Subcutaneous preadipocyte (primary cell): ENCODE measurements around the gene FGR.

- CAGE, long polyA plus RNA, result no peak
Measured at GRCh38 chr1:26937843-26938685, 16.5 kb downstream of the NUDC start.

GRCh38 chr1:27012277-27012658 is 382 bp downstream of the TENT5B start:
- CAGE, long polyA plus RNA, result no peak

DNA sequence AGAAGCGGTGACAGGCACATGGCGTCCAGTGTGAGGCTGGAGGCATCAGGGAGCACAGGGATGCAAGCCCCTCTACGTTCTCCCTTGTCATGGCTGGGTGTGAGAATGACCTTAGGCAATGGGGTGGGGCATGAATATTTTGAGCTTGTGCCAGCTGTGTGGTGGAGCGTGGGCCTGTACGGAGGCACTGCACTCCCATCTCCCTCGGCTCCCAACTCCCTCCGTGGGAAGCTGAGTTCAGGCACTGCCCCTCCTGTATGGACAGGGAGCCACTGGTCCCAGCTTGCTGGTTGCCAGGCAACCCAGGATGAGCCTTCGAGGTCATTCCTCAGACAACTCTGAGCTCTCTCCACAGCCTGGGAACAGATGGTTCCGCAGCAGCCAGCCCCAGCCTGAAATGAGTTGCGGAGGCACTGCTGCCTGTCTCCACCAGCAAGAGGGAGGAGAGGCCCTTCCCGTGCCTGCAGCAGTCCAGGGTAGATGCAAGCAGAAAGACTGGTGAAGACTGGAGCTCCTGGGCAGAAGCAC is 58.3 kb upstream of the TENT5B start:
- CAGE, long polyA plus RNA, result no peak

DNA sequence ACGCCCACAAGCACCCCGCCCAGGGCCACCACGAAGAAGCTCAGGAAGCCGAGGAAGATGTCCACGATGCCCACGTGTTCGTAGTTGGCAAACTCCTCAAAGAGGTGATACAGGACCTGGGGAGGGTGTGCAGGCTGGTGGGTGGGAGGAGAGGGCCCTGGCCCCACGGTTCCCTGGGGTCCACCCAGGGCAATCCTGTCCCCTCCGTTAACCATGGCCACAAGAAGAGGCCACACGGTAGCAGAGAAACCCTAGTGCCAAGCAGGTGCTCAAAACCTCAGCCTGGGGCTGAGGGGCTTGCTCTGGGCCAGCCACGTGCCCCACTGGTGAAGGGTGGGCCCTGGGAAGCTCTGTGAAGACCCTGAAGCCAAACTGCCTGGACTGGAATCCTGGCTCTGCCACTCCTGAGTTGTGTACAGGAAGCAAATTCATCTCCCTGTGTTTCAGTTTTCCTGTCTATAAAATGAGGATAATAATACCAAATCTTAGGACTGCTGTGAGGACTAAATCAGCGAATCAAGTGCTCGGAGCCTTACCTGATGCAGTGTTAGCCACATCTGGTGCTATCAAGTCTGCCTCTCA is 45.2 kb downstream of the SLC9A1 start:
- CAGE, long polyA plus RNA, result no peak

GRCh38 chr1:27136894-27137821 is 17.8 kb downstream of the SLC9A1 start:
- CAGE, long polyA plus RNA, result no peak

DNA sequence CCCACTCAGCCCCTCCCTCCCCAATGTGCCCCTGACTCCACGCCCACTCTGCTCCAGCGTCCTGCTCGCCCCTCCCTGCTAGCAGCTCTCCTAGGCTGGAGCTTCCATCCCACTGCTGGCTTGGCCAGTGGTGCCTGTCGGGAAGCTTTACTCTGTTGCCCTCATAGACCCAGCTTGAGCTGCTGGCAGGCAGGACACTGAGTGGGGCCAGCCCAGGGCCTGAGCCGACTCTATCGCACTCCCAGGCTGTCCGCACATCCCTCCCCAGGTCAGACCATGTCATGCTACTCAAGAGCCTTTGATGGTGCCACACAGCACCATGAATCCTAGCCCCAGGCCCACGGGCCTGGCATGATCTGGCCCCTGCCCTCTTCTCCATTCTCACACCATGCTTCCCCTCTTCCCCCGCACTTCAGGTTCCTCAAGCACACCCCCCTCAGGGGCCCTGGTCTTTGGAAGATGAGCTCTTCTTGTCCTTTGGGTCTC is 17.1 kb downstream of the SLC9A1 start:
- CAGE, long polyA plus RNA, result no peak

DNA sequence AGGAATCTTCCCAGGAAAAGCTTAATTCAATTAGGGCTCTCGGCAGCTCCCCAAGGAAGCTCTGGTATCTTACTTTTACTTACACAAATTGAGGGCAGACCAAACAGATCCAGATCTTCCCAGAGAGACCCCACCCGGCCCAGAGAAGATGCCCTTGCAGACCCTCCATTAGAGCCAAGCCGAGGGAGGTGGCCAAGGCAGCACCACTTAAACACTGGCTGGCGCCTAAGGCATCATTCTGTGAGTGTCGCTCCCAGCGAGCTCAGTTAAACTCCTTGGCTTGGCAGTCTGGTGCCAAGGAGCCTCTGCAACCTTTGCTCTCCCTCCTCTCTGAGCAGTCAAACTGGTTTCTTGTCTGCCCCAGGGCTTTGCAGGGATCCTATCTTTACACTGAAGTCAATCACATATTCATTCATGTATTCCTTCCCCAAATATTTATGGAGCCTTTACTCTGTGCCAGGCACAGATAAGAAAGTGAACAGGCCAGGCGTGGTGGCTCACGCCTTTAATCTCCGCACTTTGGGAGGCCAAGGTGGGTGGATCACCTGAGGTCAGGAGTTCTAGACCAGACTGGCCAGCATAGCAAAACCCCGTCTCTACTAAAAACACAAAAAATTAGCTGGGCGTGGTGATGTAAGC is 10.6 kb downstream of the SLC9A1 start:
- CAGE, long polyA plus RNA, result no peak

DNA sequence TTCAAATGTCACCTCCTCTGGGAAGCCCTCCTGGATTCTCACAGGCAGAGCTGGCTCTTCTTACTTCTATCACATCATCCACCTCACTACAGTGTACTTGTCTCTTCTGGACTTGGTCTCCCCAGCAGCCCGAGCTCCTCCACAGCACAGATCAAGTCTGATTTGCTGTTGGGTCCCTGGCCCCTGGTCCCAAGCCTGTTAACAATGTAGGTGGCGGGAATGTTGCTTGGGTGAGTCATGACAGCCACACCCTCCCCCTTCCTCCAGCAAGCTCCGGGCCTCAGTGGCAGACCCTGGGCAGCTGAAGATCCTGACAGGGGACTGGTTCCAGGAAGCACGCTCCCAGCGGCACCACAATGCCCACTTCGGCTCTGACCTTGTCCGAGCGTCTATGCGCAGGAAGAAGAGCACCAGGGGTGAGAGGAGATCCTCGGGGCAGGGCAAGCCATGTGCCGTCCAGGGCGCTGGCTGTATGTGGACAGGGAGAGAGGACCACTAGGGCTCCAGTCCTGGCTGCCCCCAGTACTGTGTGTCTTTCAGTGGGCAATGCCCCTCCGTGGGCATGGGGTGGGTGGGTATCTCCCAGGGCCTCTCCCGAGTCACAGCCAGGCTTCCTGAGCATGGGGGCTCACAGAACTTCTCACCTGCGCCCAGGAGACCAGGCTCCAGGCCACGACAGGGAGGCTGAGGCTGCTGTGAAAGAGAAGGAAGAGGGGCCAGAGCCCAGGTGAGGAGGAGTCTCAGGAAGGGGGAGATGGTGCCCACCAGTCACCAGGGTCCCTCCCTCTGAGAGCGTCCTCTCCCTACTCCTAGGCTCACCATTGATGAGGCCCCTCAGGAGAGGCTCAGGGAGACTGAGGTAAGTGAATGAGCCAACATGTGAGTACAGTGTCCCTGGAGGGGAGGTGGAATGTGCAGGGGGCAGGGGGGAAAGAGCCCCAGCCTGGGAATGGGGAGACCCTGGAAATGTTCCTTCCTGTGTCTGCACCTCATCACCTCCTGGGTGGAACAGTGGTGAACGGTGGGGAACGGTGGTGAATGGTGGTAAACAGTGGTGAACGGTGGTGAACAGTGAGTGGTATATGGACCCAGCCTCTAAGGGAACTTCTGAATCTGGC is 5.7 kb downstream of the SYTL1 start:
- CAGE, long polyA plus RNA, result no peak

GRCh38 chr1:27358353-27358968 is 8.3 kb downstream of the MAP3K6 start:
- CAGE, long polyA plus RNA, result no peak

GRCh38 chr1:27391144-27391962 is 1.1 kb upstream of the GPR3 start:
- CAGE, long polyA plus RNA, result no peak

GRCh38 chr1:27448986-27449407 is 41.0 kb downstream of the WASF2 start:
- CAGE, long polyA plus RNA, result no peak

DNA sequence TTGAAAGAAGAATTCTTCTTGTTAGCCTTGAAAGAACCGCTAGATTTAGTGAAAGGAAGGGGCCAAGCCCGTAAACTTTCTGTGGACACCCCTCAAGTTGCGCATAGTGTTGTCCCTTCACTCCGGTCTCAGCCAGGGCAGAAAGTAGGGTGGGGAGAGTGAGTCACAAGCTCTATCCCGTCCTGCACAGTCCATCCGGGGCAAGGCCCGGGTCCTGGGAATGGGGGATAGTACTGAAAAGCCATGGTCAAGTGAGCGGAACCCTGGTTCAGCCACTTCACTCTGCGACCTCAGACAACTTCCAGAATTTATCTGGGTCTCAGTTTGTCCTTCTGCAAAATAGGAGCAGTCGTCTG is 461 bp upstream of the WASF2 start:
- CAGE, long polyA plus RNA, result no peak

GRCh38 chr1:27532184-27532427 is 42.1 kb upstream of the WASF2 start:
- CAGE, long polyA plus RNA, result no peak

DNA sequence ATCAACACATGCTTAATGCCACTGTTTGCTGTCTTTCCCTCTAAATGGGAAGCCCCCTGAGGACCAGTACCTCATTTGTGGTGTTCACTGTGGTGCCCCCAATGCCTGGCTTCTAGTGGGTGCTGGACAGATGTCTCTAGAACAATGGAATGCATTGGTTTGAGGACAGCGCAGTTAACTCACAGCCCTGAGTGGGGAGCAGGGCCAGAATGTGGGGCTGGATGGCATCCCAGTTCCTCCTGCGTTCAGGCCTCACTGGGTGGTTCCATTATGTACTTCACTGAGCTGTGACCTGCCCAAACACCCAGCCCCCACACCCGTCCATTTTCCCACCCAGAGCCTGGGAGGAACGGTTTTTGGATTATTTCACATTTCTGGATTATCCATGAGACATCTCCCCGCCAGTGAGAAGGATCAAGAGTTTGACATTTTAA is 55.2 kb upstream of the WASF2 start:
- CAGE, long polyA plus RNA, result no peak

DNA sequence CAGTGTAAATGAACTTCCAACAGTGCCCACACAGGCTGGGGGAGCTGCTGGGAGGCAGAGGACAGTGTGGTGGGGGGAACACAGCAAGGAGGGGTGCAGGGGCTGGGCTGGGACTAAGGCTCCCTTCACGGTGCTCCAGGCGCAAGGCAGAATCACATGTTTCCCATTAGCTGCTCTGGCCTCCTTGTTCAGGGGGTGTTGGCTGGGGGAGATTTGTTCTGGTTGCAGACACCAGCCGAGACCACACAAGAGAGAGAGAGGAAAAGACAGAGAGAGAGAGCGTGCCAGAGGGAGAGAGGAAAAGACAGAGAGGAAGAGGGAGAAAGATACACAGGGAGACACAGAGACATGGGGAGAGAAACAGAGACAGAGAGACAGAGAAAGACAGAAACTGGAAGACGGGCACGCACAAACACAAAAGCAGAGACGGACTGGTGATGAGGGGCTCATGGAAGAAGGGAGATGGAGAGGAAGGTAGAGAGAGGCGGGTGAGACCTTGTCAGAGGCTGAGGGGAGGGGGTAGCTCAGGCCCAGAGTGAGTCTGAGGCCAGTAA is 42.4 kb downstream of the AHDC1 start:
- CAGE, long polyA plus RNA, result no peak

DNA sequence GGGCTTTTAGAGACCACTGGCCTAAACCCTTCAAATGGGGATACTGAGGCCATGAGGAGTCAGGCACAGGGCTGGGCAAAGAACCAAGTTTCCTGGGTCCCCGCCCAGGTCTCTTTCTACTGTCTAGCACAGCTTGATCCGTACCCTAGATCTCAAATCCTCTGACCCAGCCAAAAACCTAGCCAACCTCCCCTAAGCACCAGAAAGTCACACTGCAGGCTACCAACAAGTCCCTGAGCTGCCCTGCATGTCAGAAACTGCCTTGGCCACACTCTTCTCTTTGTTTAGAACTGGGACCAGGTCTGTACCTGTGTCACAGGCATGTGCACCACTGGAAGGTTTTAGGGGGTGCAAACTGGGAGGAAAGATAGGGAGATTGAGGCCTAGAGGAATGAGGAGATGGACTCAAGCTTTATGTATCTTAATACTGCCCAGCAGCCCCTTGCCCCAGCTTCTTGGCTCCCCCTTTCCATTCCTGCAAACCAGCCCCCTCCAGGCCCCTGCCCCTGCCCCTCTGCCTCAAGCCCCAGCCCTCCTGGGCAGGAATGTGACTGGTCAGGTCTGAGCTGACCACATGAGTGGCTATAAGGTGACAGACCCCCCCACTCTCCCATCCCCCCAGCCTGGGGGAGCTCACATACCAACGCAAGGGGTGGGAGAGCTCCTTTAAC is 33.4 kb downstream of the AHDC1 start:
- CAGE, long polyA plus RNA, result no peak

DNA sequence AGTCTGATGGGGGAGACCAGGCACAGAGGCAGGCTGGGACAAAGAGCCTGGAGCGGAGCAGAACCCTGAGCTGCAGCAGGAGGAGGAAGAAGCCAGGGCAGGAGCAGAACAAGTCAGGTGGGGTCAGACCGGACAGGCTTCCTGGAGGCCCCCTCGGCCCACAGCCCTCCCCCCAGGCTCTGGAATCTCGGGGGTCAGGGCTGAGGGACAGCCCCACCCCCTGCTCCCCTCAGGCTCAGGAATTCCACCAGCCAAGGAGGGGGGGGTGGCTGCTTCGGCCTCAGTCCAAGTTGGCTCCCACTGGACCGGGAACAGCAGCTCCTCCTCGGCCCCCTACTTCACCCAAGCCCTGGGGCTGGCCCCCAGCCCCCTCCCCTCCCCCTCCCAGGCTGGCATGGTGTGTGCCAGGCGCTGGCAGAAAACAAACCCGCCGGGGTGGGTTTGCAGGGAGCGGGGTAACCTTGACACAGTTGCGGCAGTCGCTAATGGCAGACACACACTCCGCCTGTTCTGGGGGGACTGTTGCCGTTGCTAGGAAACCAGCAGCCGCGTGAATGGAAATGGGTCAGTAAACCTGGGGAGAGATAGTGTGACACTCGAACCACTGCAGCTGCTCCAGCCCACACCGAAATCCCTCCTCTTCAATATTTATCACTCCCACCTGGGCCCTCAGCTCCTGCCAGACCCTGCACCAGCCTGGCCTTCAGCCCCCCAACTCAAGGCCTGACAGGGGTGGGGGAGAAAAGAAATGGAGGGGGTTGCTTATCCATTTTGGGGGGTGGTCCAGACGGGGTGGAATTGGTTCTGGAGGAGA is 32.4 kb downstream of the AHDC1 start:
- CAGE, long polyA plus RNA, result no peak

DNA sequence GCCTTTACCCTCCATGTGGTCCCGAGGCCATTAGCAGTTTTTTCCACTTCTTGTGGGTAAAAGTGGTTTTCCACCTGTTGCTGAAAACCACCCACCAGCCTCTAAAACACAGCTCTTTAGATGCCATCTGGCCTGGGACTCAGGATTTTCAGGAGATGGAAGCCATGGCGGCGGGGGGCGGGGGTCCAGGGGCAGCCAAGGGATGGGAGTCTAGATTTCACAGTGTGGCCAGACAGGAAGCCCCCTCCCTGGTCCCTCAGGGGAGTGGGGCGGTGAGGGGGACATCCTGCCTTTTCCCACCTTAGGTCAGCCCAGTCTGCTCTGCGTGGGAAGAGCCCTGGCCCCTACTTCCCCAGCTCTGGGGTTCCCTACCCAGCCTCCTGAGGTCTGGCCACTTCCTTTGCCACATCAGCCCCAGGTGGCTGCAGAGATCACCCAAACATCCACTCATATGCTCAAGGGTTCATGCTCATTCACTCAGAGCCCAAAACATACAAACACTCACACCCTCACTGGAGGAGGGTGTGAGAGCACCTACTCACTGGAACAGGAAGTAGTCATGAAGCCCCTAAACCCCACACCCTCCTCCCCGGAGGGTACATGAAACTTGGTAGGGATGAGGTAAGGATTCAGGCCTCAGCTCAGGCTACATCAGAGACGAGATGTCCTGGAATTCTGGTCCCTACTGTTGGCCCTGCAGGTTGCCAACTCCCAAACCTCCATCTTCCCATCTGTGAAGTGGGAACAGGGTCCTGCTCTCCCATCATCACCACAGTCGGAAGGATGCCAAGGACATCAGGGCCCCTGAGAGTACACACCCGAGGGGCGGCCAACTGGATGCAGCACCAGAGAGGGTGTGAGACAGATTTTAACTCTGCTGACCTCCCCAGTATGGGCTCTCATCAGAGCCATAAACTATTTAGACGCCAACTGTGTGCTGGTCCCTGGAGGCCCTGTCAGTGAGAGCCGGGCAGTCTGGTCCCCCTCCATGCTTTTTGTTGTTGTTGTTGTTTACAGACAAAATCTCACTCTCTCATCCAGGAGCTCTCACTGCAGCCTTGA is 2.1 kb downstream of the FGR start:
- CAGE, long polyA plus RNA, result no peak

- CAGE, long polyA plus RNA, result no peak
Measured at GRCh38 chr1:27634945-27635436, at the start of gene FGR. Gene FGR (minus strand): TSS chr1:27635185.

GRCh38 chr1:27659239-27660352 is 12.4 kb downstream of the IFI6 start:
- CAGE, long polyA plus RNA, result no peak